ENCODE results near the genes FAM131B, OR2A25, OR2A12 and ZNF425.

DNA sequence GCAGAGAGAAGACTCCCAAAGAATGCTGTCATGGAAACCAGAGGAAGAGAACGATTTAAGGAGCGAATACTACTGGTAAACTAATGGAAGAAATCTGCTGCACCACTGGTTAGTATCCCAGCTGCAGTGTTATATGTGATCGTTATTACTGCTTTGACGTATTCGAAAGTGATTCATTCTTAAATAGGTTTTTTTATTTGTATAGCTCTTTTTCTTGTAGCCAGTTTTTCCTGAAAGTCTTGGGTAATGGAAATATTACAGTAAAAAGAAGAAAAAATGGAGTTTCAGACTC is 1.3 kb downstream of the CASP2 start:
- PRO-cap = no peak
CAGE:
- cytosol, long polyA plus RNA = no peak
- long polyA plus RNA = no peak
- nucleus, long polyA plus RNA = no peak

- PRO-cap = no peak
CAGE:
- cytosol, long polyA plus RNA = no peak
- long polyA plus RNA = no peak
- nucleus, long polyA plus RNA = no peak
Observed at GRCh38 chr7:143331468-143331909, 15.6 kb downstream of the CLCN1 start.

- PRO-cap = no peak
CAGE:
- cytosol, long polyA plus RNA = no peak
- long polyA plus RNA = no peak
- nucleus, long polyA plus RNA = no peak
Observed at GRCh38 chr7:143362108-143363197, at the start of gene FAM131B. Gene FAM131B, minus strand, starts transcription at chr7:143362713.

GRCh38 chr7:143376215-143376925 is 4.8 kb upstream of the ZYX start:
- PRO-cap = no peak
CAGE:
- cytosol, long polyA plus RNA = no peak
- long polyA plus RNA = no peak
- nucleus, long polyA plus RNA = no peak

DNA sequence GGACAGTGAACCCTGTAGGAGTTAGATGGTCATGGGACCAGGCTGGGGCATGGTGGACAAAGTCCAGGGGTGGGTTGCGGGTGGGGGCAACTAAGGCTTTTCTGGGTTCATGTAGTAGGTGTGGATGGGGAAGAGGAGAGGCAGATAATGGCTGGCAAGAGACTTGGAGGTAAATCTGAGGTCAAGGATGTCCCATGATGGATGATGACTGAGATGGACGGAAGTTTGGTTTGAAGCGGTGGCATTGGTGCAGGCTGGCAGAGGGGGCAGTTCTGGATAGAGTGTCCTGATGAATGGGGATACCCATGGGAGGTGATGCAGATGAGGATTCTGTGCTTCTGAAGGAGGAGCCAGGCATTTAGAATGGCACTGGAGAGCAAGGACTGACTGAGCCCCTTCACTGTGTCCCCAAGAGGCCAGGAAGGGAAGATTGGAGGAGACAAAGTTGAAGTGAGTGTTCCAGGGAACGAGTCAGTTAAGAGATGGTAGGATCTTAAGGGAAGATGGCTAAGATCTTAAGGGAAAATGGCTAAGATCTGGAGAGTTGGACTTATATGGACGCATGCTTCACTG is 5.6 kb downstream of the ZYX start:
- PRO-cap = no peak
CAGE:
- cytosol, long polyA plus RNA = no peak
- long polyA plus RNA = no peak
- nucleus, long polyA plus RNA = start-site peak on the plus strand centred at position 145 of the sequence, 152 bp wide, 20 and 53 reads in 2 replicates

DNA sequence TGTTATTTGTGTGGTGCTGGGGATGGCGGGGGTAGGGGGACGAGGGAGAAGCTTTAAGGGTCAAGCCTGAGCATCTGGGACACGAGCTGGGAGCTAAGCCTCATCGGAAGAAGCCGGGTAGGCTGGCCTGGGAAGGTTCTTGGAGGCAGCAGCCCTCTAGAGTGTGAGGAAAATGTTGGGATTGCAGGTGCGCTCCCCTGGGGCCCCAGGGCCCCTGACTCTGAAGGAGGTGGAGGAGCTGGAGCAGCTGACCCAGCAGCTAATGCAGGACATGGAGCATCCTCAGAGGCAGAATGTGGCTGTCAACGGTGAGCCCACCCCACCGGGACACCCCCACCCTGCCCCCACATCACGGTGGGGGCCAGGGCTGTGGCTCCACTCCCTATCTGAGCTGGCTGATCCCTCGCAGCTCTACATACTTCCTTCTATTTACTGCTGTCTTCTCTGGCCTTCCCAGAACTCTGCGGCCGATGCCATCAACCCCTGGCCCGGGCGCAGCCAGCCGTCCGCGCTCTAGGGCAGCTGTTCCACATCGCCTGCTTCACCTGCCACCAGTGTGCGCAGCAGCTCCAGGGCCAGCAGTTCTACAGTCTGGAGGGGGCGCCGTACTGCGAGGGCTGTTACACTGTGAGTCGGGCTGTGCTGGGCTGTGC is 7.0 kb downstream of the ZYX start:
- PRO-cap = no peak
CAGE:
- cytosol, long polyA plus RNA = no peak
- long polyA plus RNA = no peak
- nucleus, long polyA plus RNA = start-site peak on the plus strand centred at position 190 of the sequence, 93 bp wide, 119 and 45 reads in 2 replicates

GRCh38 chr7:143393847-143394518 is 12.8 kb downstream of the ZYX start:
- PRO-cap = no peak
CAGE:
- cytosol, long polyA plus RNA = no peak
- long polyA plus RNA = no peak
- nucleus, long polyA plus RNA = no peak

DNA sequence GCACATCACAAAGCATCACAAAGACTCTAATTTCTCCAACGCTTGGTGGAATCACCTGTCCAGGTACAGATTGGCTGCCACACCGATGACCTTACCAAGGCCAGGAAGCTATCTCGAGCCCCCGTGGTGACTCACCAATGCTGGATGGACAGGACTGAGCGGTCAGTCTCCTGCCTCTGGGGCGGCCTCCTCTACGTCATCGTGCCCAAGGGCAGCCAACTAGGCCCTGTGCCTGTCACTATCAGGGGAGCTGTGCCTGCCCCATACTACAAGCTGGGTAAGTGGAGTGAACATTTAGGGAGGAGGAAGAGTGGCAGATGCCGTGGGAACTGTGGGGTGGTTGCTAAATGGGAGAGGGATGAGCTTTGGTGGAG is 55.4 kb upstream of the CTAGE6 start:
- PRO-cap = no peak
CAGE:
- cytosol, long polyA plus RNA = no peak
- long polyA plus RNA = no peak
- nucleus, long polyA plus RNA = no peak

DNA sequence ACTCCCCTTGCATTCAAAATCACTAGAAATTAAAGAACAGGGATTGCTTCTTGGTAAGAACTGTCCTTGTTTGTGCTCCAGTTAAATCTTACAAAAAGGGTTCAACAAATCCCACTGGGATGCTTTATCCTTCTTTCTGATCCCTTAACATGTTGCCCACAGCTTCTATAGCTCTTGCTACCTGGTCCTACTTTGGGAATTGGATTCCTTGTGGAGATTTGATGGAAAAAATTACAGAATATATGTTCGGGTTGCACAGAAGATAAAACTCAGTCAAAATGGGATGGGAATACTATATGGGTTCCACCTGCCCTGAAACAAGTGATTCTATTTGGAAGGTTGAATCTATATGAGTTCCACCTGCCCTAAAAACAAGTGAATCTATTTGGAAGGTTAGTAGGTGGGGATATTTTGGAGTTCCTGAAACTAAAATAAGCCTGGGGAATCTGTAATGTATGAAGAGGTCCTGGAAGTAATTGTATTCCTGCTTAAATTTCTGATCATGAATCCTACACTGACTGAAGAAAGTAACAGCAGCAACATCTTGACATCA is at the start of gene OR2A25:
OR2A25 (plus strand) TSS at position 307 of the 553 bp plus-strand sequence.
- PRO-cap = no peak
CAGE:
- cytosol, long polyA plus RNA = no peak
- long polyA plus RNA = no peak
- nucleus, long polyA plus RNA = no peak

DNA sequence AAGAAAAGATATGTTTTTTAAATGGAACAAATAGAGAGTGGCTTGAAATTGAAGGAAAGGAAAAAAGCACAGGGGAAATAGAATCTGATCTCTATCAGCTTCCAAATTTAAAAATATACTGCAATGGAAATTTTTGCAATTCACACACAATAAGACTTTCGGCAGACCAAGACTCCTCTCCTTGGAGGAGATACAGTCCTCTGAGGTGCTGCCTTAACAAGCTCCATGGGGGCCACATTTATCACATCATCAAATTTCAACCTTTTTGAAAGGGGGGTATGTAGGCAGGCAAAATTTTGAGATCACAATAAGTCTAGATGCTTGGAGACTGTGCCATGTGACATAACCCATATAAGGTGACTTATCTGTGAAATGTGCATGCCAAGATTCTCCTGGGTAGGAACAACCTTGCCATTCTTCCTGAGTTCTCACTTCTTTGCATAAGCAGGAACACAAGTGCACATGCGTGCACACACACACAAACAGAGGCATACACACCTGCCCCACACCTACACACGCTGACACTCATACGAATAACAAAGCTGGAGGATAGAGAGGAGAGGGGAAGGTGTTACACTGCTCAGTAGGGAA is at the start of gene OR2A12:
OR2A12 (plus strand) TSS at position 377 of the 591 bp plus-strand sequence.
- PRO-cap = no peak
CAGE:
- cytosol, long polyA plus RNA = no peak
- long polyA plus RNA = no peak
- nucleus, long polyA plus RNA = no peak

DNA sequence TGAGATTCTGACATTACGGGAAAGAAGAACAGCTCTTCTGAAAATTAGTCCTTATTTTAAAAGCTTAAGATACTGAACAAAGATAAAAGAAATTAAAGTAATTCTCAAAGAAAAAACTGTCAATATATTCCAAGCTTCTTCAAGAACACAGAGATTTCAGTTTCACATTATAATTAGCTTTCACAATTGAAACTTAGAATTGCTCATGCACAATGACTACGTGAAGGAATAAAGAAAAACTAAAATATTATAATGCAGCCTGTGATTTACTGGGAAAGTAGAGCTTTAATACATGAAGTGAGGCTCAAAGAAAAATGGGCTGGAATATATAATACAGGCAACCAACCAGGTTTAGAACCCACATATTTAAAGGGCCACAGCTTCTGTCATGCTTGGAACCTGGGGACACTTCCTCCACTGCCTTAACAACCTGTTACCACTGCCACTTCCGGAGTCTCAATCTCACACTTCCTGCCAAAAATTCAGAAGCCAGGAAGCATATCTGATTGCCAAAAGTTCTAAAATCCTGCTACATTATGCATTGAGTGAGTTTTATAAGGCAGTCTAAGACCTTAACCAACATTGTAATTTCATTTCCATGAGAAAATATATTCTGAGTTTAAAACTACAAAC is 23.1 kb downstream of the TPK1 start:
- PRO-cap = no peak
CAGE:
- cytosol, long polyA plus RNA = no peak
- long polyA plus RNA = no peak
- nucleus, long polyA plus RNA = no peak

DNA sequence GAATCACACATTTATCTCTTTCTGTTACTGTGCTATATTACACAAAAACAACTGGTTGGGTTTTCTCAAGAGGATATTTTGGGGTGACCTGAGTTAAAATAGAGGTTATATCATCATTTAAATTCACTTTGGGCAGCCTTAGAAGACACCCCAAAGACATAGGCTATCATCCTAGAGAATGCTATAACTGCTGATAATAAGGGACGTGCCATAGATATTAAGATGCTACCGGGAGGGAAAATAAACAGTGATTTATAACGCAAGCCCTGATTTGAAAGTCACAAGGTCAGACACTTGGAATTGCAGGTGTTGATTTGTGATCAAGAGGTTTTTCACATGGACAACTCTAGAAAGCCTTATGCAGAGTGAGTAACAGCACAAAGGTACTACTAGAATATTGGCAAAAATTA is 465.7 kb downstream of the CNTNAP2 start:
- PRO-cap = no peak
CAGE:
- cytosol, long polyA plus RNA = no peak
- long polyA plus RNA = no peak
- nucleus, long polyA plus RNA = no peak

GRCh38 chr7:148447319-148447655 is 143.3 kb upstream of the C7orf33 start:
- PRO-cap = no peak
CAGE:
- cytosol, long polyA plus RNA = no peak
- long polyA plus RNA = no peak
- nucleus, long polyA plus RNA = no peak

- PRO-cap = no peak
CAGE:
- cytosol, long polyA plus RNA = no peak
- long polyA plus RNA = no peak
- nucleus, long polyA plus RNA = no peak
Observed at GRCh38 chr7:148715778-148716510, 17.2 kb downstream of the CUL1 start.

DNA sequence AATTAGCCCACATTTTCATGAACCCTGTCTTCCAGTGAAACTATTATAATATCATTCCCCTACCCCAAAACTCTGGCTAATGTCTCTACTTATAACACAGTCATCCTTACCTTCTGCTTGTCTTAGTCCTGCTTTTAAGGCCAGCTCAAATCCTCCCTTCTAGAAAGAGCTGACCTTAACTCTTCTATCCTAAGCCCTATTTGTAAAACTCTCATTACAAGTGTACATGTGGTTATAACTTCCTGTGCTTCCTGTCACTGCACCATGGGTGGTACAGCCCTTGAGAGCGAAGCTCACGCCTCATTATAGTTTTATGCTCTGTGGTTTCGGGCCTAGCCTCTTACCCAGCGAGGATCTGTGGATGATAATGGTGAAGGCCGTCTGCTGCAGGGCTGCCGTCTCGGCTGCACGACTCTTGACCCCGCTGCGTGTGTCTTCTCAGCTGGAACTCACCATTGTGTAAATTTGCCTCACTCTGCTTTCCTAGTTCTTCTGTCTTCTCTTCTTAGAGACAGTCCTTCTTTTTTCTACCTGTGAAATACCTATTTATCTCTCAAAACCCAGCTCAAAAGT is 74.6 kb downstream of the CUL1 start:
- PRO-cap = no peak
CAGE:
- cytosol, long polyA plus RNA = no peak
- long polyA plus RNA = no peak
- nucleus, long polyA plus RNA = no peak

DNA sequence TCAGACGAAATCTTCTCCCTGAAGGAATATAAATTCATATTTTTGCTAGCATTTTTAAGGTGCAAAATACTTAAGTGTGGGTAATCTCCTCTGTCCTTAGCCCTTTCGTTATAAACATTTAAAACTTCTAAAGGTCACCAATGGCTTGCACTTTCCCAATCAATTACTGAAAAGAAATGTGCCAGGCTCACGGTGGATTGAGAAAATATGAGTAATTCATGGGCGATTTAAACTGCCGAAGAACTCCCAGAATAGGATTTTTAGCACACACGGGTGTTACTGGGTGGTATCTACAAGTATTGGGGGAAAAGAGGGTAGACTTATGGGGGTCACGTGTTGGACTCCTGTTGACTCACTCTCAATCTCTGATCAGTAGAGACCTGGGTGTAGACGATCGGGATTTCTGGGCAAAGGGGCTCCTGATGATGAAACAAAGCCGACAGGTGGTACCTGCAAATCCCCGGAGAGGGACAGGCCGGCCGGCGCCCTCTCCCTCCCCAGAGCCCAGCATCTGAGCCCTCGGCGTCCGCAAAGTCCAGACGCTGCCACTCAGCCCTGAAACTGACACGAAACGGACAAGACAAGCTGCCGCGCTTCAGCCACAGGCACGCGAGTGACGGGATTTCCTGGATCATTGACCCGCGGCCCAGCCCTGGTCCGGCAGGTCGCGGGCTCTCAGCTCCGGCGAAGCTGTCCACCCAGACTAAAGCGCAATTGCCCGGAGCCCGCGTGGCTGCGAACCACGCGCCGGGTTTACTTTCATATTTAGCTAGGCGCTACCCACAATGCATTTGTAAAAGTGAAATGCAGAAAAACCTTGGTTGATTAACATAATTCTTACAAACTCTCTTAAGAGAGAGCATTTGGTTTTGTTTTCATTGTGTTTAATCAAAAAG is 56.6 kb upstream of the EZH2 start:
- PRO-cap = bidirectional peak, plus-strand start at position 545 of the sequence, minus-strand start at position 563 of the sequence; bidirectional peak, plus-strand start outside the sequence, minus-strand start at position 705 of the sequence
CAGE:
- cytosol, long polyA plus RNA = no peak
- long polyA plus RNA = no peak
- nucleus, long polyA plus RNA = no peak

GRCh38 chr7:149003490-149004408 is 24.6 kb downstream of the PDIA4 start:
- PRO-cap = no peak
CAGE:
- cytosol, long polyA plus RNA = no peak
- long polyA plus RNA = no peak
- nucleus, long polyA plus RNA = no peak

- PRO-cap = no peak
CAGE:
- cytosol, long polyA plus RNA = no peak
- long polyA plus RNA = no peak
- nucleus, long polyA plus RNA = no peak
Observed at GRCh38 chr7:149005122-149005636, 23.1 kb downstream of the PDIA4 start.

DNA sequence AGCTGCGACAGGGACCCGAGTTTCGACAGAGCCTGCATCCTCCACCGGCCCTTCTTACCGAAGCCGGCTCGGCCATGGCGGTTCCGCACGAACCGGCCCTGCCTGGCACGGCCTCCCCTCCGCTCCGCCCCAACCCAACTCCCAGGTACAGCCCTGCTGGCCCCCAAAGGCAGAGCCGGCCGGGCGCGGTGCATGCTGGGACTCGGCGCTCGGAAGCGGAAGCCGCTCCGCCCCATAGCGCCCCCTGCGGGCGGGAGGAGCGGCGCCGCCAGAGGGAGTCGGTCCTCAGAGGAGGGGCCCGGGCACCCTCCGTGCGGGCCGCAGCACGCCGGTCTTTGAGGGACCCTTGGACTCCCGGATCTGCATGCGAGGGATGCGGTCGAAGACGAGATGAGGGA is at the start of gene ZNF425:
ZNF425 (minus strand) TSS at position 187 of the 398 bp plus-strand sequence.
- PRO-cap = bidirectional peak, plus-strand start at position 287 of the sequence, minus-strand start at position 136 of the sequence
CAGE:
- cytosol, long polyA plus RNA = no peak
- long polyA plus RNA = no peak
- nucleus, long polyA plus RNA = start-site peak on the plus strand centred at position 326 of the sequence, 135 bp wide, 18 and 23 reads in 2 replicates

- PRO-cap = no peak
CAGE:
- cytosol, long polyA plus RNA = no peak
- long polyA plus RNA = no peak
- nucleus, long polyA plus RNA = no peak
Observed at GRCh38 chr7:149178962-149180387, 15.9 kb upstream of the ZNF282 start.

Measured in A549 (cell line).